LUHMES (cell line): ENCODE results near the gene EGFR.

GRCh38 chr7:50592456-50593336, 27.5 kb upstream of the DDC start:
- PRO-cap, result no peak

- PRO-cap, result no peak
Observed at GRCh38 chr7:50595133-50595711, 30.0 kb upstream of the DDC start.

GRCh38 chr7:50654748-50655277, 89.6 kb upstream of the DDC start:
- PRO-cap, result no peak

DNA sequence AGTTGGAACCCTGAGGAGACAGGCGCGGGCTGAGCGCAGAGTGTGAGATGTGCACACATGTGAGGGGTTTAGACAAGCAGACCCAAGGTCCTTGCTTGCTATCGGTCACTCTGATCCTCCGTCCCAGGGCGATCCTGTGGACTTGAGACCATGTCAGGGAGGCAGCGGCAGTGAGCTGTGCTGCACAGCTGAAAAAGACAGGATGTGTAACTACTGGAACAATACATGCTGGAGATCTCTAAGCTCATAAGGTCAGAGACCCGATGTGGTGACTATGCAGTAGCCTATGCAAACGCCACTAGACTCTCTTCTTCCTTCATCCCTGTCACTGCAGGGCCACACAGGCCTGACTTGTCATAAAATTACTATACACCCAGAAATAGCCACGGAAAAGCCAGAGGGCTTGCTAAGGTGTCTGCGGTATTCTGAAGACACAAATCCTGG, 91.0 kb upstream of the DDC start:
- PRO-cap, result no peak

- PRO-cap, result no peak
Observed at GRCh38 chr7:50673559-50674258, 108.5 kb upstream of the DDC start.

DNA sequence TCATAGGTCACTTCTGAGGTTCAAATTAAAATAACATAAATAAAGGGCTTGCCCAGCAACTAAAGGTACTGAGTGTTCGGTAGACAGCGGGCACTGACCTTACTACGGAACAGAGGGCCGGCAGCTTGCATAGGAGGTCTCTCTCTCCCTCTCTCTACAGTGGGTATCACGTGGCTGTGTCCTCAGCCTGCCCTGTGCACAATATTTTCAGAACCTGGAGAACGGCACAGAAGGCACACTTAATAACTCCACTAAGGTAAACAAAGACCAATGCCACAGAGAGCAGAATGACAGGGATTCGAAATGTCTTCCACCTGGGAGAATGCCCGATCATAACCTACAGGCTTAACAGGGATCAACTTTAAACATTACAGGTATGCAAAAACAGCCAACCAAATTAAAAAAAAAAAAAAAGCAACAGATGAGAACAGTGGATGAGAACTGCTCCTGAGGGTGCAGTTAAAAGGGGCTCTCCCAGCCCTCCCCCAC, 71.9 kb downstream of the GRB10 start:
- PRO-cap, result no peak

GRCh38 chr7:50739604-50740845, 42.7 kb downstream of the GRB10 start:
- PRO-cap, result no peak

GRCh38 chr7:50792396-50793296, 9.9 kb upstream of the GRB10 start:
- PRO-cap, result bidirectional peak, plus-strand start at chr7:50792472, minus-strand start at chr7:50792491; bidirectional peak, plus-strand start at chr7:50792759, minus-strand start at chr7:50792742; bidirectional peak, plus-strand start at chr7:50793085, minus-strand start at chr7:50792875

DNA sequence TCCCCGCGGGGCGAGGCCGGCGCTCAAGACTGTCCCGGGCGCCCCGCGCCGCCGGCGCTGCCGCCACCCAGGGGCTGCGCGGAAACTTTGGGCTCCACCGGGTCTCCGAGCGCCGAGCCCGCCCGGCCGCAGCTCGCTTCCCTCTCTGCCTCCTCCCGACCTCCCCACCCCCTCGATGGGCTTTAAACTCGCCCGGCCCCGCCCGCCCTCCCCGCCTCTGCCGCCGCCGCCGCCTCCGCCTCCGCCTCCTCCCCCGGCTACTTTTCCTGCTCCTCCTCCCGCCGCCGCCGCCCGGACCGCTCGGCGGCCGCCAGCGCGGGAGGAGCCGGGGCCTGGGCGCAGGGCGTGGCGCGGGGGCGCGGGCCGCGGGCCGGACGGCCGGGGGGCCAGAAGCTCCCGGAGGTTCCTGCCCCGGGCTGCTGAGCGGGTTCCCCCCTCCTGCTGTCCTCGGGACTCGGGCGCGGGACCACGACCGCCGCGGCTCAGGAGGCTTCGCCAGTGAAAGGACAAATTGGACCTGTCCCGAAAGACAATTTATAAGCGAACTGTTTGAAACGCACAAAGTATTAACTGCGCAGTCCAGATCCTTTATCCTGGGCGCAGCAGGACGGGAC, 10.7 kb upstream of the GRB10 start:
- PRO-cap, result bidirectional peak, plus-strand start at position 388 of the sequence, minus-strand start at position 148 of the sequence

DNA sequence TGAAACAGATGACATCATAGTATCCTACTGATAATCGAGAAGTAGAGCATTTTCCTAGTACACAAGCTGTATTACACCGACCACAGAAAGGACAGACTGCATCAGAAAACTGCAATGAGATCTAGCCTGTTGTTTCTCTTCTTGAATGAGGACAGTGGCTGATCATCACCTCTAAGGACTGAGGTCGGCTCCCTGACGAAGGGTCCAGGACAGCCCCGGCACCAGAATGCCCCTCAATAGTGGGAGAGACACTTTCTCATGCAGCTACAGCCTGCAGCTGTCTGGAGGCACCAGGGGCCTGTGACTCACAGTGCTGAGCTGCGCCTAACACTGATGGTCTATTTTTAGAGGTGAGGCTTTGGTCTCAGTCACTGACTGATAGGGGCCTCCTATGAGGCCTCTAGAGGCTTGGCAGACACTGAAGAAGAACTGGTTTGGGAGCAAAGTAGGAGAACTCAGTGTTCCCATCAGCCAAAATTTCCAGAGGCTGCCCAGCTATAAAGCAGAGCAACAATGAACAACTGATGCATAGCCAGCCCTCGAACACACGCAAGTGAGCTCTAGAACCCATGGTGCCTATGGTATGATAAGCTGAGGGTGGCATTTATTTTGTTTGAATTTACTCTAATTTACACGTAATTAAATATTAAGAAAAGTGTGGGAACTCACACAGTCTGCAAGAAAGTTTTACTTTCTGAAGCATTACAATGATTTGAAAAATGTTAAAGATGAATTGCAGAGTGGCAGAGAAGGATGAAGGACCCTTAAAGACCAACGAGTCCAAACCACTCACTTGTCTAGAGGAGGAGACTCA, 130.0 kb downstream of the COBL start:
- PRO-cap, result no peak

DNA sequence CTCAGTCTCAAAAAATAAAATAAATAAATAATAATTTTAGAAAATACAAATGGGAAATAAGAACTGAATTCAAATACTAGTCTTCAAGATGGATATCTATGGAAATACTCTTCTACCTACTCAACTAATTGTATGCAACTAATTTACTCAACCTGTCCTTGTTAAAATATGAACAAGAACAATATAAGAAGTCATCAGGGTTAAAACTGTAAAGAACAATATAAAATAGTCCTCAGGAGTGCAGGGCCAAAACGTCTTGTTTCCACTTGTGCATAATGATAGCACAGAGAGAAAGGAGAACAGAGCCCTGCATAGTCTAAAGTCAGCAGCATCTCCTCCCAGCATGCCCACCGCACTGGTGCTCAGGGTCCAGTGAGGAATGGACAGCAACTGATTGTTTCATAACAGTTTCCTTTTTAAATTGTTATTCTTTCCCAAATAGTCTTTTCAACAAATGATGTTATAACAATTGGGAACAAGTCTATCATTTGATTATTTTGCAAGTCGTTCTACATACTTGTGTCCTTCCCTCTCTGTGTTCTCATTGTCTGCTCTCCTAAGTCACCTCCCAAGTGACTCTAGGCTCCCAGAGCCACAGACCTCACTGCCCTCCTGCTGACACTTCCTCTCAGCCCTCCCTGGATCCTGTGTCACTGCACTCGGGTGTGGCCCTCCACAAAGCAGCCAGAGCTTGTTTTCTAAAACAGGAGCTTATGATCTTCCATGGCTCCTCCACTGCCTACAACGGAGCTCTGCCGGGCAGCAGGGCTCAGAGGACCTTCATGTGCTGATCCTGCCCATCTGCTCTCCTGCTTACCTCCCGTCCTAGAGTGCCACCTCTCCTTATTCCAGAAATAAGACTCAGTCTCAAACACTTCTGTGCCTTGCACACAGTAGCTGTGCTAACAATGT, 27.6 kb downstream of the COBL start:
- PRO-cap, result no peak

DNA sequence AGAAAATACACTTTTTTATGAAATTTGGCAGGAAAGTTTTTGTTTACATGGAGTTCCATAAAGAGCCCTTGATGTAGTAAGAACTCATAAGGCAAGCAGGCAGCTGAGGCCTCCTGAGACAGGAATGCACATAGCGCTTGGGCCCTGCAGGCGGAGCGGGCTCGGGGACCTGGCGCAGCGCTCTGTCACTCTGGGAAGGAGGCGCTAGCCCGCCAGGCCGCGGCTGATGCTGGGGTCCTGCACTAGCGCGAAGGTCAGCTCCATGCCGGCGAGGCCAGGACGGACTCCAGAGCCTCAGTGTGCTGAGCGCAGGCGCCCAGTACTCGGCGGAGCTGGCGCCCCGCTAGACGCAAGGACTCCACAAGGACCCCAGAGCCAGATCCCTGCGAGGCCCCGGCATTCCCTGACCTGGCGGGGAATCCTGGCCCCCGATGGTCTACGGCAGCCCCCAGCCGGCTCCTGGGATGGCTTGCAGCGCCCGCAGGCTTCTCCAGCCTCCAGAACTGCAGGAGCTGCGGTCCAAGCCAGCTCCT, 761.7 kb upstream of the POM121L12 start:
- PRO-cap, result no peak

DNA sequence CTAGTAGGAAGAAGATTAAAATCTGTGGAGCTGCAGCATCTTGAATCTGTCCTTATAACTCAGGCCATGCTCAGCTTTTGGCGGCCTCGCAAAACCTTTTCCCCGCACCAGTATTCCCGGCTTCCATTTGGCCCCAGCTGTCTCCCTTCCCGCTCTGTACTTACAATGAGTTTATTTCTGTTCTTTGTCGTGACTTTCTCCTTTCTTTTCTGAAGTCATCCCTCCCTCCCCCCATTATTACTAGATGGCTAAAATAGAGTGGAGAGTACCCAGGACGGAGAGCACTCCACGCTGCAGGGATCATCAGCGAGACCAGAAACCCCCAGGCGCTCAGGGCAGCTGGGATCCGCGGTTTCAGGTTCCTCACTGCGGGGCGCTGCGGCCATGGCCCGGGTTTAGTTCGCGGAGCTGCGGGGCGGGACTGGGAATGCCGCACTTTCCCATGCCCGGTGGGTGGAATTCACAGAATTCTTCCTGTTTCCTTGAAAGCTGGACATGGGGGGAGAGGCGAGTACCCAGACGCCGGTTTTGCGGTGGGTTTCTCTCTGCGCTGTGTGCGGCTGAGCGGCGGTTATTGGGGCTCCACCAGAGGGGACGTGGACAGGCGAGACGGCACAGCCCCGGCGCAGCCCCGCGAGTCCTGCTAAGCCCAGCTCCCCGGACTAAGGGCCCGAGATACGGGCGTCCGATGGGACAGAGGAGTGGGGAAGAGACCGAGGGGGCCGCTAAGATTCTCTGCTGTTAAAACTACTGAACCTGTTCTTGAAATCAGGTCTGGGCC, 183.6 kb downstream of the POM121L12 start:
- PRO-cap, result bidirectional peak, plus-strand start at position 402 of the sequence, minus-strand start at position 258 of the sequence

DNA sequence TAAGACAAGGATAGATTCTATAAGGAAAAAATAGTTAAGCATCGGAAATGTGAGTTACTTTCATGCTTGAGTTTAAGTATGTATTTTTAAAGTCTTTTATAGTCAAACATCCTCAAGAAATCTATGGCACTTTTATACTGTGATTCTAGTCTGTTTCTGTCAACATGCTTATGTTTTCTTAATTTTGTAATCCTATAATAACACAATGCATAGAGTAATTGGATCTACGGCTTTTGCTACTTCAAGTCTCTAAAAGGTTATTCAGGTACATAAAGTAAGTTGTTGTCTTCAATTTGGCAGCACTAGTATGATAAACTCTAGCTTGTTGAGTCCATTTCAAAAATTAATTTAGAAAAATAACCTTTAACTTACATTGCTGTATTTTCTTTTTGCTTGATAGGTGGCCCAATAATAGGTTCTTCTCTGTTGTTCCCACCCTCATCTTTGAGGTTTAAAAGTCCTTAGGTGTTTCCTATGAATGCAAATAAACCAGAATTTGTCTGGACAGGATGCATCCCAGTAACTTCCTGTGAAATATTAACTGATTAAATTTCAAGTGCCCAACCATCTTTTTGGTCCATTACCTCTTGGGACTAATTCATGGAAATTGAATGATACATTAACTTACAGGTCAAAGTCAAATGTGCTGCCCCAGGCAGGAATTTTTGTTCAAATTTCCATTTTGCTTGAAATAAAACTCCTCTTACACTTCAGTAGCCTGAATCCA, 383.2 kb downstream of the POM121L12 start:
- PRO-cap, result no peak

DNA sequence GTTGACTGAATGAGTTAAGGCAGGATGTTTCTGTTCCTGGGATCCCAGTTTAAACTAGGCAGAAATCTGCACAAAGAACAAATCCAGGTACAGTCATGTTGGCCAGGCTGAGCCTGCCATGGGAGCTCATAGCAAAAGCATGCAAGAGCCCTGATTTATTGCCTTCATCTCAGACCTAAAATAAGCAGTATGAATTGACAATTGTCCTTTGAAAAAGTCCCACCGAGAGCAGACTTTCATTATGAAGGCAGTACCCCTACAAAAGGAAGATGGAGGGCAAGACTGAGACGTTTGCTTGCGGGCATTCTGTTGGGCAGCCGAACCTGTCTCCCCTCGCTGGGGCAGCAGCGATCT, 558.5 kb upstream of the VSTM2A start:
- PRO-cap, result no peak

GRCh38 chr7:54774173-54774430, 15.1 kb upstream of the SEC61G start:
- PRO-cap, result no peak

DNA sequence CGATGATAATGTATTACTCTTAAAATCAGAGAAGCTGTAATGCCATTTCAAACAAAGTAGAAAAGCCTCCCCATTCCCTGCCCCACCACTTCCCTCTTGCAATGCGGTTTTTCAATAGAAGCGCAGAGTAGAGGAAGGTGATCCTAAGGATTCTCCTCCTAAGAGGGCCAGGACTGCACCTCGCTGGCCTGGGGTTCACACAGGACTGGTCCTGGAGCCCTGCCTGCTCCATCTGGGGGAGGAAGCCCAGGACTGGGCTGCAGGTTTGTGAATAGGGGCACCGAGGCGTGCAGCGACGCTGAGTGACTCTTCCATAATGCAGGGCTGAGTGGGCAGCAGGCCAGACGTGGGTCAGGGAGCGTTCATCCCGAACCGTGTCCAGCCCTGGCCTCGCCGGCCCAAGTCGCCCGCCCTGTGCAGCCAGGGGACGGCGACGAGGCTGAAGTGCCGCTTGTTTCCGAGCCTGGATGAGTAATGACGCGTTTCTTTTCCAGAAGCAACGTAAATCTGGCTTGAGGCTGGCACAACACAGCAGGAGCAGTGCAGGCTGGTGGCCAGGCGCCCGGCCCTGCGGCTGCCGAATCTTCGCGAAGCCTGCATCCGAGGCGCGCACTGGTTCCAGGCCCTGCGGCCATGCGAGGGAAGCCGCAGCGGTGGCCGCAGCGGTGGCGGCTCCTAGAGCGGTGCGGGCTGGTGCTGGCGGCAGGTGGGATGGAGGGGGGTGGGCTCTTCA, 73.9 kb upstream of the SEC61G start:
- PRO-cap, result no peak

GRCh38 chr7:55005230-55005654, 13.6 kb upstream of the EGFR start:
- PRO-cap, result no peak

DNA sequence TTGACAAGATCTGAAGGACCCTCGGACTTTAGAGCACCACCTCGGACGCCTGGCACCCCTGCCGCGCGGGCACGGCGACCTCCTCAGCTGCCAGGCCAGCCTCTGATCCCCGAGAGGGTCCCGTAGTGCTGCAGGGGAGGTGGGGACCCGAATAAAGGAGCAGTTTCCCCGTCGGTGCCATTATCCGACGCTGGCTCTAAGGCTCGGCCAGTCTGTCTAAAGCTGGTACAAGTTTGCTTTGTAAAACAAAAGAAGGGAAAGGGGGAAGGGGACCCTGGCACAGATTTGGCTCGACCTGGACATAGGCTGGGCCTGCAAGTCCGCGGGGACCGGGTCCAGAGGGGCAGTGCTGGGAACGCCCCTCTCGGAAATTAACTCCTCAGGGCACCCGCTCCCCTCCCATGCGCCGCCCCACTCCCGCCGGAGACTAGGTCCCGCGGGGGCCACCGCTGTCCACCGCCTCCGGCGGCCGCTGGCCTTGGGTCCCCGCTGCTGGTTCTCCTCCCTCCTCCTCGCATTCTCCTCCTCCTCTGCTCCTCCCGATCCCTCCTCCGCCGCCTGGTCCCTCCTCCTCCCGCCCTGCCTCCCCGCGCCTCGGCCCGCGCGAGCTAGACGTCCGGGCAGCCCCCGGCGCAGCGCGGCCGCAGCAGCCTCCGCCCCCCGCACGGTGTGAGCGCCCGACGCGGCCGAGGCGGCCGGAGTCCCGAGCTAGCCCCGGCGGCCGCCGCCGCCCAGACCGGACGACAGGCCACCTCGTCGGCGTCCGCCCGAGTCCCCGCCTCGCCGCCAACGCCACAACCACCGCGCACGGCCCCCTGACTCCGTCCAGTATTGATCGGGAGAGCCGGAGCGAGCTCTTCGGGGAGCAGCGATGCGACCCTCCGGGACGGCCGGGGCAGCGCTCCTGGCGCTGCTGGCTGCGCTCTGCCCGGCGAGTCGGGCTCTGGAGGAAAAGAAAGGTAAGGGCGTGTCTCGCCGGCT, at the start of gene EGFR:
Gene EGFR, plus strand, starts transcription at position 611 of the 981 bp plus-strand sequence.
- PRO-cap, result no peak

DNA sequence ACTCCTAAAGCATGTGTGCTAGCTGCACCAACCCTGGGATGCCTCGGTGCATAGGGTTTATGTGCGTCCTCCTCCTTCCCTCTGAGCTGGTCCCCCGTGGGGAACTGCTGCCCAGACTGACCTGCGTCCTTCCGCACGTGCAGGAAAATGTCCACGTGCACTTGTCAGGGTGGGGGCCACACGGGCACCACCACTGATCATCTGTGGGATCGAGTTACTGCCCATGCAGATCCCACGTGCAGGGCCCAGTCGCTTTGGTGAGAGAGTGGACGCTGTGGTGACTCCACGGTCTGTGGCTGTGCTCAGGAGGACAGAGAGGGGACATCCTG, 59.6 kb downstream of the EGFR start:
- PRO-cap, result no peak